Left colon (tissue), 1 donor: Measurements from ENCODE around the gene SLC25A51.

DNA sequence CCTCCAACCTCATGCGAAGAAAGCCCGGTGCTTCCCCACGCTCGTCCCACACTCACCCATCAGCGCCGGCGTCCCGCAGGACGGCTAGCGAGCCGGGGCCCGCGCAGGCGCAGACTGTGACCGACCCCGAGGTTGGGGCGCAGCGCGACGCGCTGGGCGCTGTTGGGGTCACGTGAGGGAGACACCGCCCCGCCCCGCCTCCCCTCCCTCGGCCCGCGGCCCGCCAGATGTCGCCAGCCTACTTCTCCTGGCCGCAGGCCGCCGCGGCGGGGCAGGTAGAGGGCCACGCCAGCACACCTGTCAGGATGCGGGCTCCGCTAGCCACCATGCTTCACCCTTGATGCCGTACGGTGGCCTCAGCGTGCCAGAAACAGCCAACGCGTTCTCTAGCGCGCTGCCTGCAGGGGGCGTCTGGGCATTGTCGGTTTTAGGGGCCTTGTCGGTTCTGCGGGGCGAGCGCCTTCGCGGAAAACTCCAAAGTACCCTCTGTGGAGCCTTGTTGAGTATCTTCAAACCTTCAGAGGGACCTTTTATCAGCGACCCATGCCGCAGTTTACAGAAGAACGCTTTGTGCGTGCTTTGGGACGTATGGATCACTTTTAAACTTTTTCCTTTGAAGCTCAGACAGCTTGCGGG lies at the start of gene SLC25A51:
SLC25A51 (minus strand) TSS at position 116 of the 636 bp plus-strand sequence.
- PRO-cap = bidirectional peak, plus-strand start at position 439 of the sequence, minus-strand start at position 54 of the sequence

DNA sequence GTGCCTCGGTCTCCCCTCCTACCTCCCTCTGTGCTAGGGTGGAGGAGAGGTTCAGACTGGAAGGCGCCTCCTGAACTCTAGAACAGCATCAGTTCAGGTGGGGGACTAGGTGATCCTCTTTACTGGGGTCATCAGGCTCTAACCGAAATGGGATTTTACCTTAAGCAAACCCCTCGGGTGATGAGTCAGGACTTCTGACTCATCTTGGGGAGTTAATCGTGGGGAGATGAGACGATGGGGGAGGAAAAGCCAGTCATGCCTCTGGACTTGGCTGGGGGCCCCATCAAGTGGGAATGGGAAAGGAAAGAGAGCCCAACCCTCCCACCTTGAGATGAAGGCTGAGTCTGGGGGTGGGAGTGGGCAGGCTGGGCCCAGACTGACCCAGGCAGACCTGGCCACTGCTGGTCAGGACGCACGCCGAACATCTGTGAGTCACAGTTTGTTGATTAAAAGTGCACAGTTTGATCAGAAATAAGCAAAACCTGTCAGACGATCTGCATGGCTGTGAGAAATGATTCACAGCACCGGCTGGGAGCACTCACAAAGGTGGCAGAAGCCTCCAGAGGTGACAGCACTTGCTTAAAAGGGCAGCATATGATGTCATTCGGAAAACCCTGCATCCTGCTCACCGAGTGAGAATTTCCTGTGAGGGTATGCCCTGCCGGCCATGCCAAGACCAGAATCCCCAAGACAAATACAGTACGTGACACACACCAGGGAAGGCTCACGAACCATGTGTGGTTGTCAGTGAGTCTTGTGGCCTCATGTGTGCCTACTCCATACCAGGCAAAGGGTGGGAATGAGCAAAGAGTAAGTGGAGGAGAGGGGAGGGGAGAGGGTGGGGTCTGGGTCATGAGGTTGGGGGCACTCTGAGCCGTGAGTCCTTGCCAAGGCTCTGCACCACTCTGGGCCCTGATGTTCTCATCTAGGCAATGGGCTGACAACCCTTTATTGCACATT lies 50.0 kb upstream of the SLC25A51 start:
- PRO-cap = no peak

GRCh38 chr9:37994682-37995447 lies 74.2 kb downstream of the SHB start:
- PRO-cap = no peak

GRCh38 chr9:38001121-38001969 lies 67.7 kb downstream of the SHB start:
- PRO-cap = no peak

GRCh38 chr9:38022835-38023392 lies 46.1 kb downstream of the SHB start:
- PRO-cap = no peak

DNA sequence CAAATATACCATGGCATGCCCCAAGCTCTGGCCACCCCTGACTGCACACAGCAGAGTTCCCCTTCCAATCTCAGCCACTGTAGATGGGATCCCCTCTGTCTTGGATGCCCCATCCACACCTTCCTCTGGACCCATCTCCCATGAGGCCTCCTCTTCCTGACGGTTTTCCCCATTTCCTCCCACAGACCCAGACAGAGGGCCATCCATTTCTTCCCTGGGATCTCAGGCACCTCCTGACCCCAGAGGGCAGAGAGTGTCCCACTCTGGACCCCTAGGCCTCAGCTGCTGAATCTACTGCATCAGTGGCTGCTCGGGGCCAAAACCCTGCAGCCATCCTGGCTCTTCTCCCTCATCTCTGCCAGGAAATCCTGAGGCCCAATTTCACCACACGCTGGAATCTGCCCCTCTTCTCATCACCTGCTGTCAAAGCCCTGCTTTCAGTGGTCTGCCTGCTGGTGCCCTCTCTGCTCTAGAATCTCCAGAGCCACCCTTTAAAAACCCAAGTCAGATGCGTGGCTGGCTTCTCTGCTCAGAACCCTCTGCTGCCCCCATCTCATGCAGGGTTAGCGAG lies 10.9 kb downstream of the SHB start:
- PRO-cap = no peak

- PRO-cap = no peak
Observed at GRCh38 chr9:38063912-38064650, 4.9 kb downstream of the SHB start.

DNA sequence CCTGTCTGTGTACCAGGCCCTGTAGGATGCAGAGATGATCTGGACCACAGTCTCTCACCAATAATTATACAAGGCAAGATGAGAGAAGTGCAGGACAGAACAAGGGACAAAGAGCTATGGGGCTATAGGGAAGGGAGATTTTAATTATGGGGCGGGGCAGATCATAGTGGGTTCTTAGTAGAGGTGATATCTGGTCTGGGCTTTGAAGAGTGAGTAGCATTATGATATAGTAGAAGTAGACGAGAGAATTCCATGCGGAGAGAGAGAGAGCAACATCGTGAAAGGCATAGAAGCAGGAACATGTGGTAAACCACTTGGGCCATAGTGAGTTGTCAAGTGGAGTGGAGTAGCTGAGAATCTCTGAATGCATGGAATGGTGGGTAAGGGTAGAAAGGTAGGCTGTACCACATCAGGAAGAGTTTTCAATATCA lies 4.3 kb upstream of the SHB start:
- PRO-cap = no peak

DNA sequence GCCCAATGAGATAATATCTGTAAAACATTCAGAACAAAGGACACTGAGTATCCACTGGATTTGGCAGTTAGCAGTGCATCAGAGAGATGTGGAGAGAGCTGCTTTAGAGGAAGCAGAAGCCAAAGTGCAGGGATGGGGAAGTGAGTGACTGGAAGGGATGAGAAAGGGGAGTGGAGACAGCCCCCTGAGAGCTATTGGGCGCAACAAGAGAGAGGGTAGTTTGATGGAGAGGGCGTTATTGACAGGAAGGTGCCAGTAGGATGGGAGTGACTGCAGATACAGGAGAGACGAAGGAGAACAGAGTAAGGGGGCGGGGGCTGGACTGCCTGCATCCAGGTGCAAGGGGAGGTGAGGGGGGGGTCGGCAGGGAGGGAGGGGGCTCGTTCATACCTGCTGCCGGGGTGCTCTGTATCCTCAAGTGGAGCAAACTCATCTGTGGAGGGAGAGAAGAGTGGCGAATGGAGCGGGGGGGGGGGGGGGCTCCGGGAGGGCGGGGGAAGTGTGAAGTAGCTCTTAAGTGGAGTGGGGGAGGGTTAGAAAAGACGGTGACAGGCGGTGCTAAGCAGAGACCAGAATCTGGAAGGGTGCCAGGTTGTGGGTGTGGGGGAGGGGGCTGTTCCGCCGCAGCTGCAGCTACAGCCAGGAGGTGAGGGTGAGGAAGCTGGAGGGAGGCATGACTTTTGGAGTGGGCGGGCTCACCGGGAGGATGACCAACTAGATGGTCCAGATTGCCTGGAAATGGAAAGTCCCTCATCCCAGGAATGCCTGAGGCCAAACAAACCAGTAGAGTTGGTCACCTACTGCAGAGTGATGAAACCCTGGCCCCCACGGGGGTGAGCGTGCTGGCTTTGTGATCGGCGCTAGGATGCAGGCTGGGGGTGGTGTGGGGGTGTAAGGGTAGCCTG lies 157.8 kb upstream of the SHB start:
- PRO-cap = no peak

DNA sequence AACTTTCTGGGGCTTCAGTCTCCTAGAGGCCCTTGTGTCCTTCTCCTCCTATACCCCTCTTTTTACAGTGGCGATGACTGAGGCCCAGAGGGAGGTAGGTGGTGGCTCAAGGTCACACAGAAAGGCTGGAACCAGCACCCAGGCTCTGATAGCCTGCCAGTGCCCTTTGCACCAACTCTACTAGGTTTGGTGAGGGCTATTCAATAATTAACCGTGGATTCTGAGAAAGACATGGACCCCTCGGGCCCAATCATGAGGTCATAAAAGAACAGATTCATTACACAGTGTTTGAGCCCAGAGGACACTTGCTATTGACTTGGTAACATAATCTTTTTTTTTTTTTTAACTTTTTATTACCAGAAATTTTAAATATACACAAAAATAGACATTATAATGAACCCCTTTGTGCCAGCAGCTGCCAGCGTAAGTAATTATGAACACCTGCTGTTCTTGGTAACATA lies 6.1 kb upstream of the ALDH1B1 start:
- PRO-cap = no peak

DNA sequence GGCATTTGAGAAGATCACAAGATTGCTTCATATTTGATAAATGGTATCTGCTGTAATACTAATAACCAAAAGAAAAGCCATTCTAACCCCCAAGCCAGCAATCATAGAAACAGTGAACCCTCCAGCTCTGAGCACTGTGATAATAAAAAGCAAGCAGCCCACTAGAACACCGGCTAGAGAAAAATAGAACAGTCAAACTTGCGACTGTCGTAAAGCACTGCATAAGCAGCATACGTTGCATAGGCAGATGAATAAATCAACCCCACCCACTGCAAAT lies 31.9 kb upstream of the ANKRD18A start:
- PRO-cap = no peak

GRCh38 chr9:39464365-39464970 lies 109.0 kb downstream of the SPATA31A1 start:
- PRO-cap = bidirectional peak, plus-strand start at chr9:39464717, minus-strand start at chr9:39464452

GRCh38 chr9:39791204-39791678 lies 435.8 kb downstream of the SPATA31A1 start:
- PRO-cap = no peak

DNA sequence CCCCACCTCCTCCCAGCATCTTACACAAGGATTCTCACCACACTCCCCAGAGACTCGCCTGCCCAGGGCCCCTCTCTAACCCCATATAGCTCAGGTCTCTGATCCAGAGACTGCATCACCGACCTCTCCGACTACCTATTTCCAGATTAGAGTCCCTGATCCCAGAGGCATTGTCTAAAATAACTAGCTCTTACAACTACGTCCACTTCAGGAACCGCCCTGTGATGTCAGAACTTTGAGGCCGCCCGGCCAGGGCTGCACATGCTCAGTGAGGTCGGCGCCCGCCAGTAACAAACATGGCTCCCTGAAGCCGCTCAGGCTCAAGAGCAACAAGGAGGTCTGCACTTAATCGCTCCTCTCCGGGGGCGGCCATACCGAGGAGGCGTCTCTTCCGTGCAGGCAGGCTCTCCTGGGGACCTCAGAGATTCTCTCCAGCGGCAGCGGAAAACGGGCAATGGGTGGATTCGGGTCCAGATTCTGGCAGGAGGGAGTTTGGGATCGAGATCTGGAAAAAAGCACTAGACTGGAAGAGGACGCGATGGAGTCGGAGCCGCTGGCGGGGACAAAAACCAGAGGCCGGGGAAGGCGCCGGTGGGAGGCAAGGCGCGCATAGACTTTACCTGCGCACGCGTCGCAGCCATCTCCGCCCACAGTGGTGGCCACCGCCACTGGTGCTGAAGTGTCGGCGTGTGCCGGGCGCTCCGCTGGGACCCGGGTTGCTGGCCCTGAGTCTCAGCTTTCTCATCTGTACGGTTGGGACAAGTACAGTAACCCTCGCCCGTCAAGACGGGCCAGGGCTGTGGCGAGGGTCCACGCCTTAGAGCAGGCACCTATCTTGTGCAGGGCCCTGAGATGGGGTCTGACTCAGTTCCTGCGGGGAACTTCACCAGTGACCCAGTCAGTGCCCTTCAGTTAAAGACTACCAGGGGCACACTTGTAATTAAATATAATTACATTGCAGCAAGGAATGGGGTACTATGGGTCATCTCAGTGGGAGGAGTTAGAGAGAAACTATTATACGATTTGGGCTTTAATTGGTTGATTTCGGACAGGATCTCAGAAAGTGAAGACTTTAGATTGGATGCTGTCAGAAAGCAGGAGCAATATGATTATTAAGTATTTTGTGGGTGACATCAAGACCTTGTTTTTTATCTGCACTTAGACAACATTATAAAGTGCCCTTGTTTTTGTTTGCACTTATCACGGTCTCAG lies 454.0 kb downstream of the SPATA31A1 start:
- PRO-cap = unidirectional peak, plus-strand start at position 323 of the sequence; unidirectional peak, minus-strand start at position 654 of the sequence

- PRO-cap = no peak
Observed at GRCh38 chr9:39874108-39874289, 518.5 kb downstream of the SPATA31A1 start.

DNA sequence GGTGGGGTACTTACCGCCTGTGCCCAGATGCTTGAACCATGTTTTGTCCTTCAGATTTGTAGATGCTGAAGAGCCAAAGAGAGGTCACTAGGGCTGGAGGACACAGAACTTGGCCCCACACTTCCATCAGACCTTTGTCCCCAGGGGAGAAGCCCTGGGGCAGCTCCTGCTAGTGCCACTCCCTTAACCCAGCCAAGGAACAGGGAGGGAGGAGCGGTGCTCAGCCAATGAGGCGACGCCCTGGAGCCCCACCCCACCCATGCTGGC lies 631.0 kb downstream of the FOXD4L6 start:
- PRO-cap = no peak

GRCh38 chr9:40578904-40579497 lies 549.5 kb downstream of the FOXD4L6 start:
- PRO-cap = no peak

- PRO-cap = no peak
Observed at GRCh38 chr9:40596013-40596441, 532.5 kb downstream of the FOXD4L6 start.

GRCh38 chr9:40992182-40993005 lies 136.1 kb downstream of the FOXD4L6 start:
- PRO-cap = bidirectional peak, plus-strand start at chr9:40992265, minus-strand start at chr9:40992100

GRCh38 chr9:40993163-40993613 lies 135.3 kb downstream of the FOXD4L6 start:
- PRO-cap = no peak